Endothelial cell (in vitro differentiated cells): ENCODE measurements around a stretch of chr14.

DNA sequence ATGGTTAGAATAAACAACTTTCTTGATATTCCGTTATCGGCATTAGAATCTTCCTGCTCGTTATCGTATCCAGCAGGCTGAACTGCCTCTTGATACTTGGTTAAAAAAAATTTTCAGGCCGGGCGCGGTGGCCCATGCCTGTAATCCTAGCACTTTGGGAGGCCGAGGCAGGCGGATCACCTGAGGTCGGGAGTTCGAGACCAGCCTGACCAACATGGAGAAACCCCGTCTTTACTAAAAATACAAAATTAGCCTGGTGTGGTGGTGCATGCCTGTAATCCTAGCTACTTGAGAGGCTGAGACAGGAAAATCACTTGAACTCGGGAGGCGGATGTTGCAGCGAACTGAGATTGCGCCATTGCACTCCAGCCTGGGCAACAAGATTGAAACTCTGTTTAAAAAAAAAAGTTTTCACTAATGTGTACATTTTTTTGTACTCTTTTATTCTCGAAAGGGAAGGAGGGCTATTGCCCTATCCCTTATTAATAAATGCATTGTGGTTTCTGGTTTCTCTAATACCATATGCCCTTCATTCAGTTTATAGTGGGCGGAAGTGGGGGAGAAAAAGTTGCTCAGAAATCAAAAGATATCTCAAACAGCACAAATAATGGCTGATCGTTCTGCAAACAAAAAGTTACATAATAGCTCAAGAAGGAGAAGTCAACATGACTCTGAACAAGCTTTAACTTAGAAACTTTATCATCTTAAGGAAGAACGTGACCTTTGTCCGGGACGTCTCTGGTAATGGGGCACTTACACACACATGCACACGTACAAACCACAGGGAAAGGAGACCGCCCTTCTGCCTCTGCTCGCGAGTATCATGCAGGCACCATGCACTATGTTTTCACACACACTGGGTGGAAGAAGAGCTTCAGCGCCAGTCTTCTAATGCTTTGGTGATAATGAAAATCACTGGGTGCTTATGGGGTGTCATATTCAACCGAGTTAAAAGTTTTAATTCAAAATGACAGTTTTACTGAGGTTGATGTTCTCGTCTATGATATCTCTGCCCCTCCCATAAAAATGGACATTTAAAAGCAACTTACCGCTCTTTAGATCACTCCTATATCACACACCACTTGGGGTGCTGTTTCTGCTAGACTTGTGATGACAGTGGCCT, 4.4 kb downstream of the FOS start:
- PRO-cap = unidirectional peak, plus-strand start at position 248 of the sequence; unidirectional peak, plus-strand start at position 539 of the sequence

DNA sequence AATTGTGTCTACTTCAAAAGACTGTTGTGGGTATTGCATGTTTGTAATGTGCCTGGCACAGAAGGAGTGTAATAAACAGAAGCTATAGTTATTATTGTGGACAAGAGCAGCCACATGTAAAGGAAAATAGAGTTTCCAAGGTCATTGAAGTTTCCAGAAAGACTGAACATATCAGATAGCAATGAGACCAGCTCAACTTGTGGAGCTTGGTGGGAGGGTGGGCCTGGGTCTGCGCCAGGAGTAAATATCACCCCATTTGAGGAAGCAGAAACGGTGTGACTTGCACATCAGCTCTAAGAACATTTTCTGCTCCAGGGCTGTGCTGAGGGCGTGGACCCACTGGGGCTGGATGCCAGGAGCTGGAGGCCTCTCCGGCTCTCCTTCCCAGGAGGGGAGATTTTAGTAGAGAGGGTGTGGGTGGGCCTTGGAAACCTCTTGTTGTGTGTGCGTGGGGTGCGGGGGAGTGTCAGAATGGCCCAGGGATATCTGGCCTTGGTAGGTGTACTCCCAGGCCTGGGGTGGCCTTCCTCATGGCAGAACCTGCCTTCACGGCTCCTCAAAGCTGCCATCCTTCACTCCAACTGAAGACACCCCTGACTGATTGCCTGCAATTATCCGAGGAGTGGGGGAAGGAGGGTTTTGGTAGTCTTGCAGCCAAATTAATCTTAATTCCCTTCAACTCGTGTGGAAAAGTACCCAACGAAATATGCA, 19.9 kb downstream of the FOS start:
- PRO-cap = no peak

DNA sequence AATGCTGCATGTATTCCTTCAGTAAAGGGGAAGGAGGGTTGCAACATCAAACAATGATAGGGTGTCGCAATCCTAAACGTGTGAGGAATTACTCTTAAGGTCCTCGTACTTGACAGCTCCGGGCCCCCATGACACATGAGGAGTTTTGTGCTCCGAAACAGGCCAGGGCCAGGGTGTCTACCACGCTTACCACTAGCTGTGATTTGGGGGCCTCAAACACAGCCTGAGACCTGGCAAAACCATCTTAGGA, 20.4 kb downstream of the FOS start:
- PRO-cap = no peak

GRCh38 chr14:75521289-75521913, 868 bp upstream of the BATF start:
- PRO-cap = no peak

- PRO-cap = no peak
Measured at GRCh38 chr14:76640634-76641426, 120.4 kb upstream of the VASH1 start.

GRCh38 chr14:76810660-76811452, 1.8 kb downstream of the ANGEL1 start:
- PRO-cap = no peak

DNA sequence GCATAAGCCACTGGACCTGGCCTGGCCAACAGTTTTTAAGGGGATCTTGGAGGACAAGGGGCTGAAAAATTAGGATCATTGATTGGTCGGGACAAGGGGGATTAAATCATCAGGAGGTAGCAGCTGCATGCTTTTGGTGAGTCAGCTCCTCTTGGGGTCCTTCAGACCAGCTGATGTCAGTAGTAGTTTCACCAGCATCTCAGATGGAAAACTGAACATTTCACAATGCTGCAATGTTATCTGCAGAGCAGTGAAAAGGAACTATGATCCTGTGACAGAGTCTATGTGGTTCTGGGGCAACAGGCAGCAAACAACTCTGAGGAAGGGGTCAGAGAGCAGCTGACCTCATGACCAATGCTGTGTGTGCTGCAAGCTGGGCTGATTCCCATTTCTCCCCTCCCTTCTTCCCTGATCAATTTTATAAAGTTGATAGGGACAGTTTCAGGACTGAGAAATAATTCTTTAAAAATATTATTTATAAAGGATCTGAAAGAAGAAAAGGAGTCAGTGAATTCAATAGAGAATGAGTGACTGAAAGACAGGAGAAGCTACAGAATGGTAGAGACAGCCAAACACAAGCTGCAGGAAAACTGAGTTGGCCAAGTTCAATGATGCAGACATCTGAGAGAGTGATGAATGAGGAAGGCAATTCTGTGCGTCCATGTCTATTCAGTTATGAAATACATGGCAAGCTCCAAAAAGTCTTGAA, 6.5 kb downstream of the LRRC74A start:
- PRO-cap = no peak

GRCh38 chr14:76899003-76899474, 72.8 kb downstream of the LRRC74A start:
- PRO-cap = no peak

DNA sequence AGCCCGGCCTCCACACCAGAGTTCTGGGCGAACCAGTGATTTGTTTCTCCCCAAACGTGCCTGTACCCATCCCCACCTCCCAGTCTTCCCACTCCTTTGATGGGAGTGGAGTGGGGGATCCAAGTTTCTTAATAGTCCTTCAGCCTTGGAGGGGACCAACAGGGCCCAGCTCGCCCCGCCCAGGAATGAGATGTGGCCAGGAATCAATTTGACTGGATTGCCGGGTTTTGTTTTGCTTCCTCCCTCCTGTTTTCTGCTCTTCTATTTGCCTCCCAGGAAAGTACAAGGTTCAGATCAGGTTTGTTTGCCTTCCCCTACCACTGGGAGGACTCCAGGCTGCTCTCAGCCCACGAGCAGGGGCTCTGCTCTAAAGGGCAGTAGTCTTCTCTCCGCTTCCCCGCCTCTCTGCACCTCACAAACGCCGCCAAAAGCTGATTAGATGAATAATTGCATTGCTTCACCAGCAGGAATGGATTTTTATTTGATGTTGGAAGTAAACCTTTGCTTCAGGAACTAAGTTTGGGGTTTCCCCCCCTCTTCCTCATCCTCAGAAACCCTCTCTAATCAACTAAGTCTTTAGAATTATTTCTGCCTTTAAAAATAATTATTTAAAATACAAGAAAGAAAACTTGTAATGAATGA, 5.0 kb downstream of the IRF2BPL start:
- PRO-cap = no peak

GRCh38 chr14:77036384-77037181, 8.1 kb upstream of the IRF2BPL start:
- PRO-cap = no peak

- PRO-cap = no peak
Measured at GRCh38 chr14:77300907-77301511, 19.7 kb downstream of the POMT2 start.

DNA sequence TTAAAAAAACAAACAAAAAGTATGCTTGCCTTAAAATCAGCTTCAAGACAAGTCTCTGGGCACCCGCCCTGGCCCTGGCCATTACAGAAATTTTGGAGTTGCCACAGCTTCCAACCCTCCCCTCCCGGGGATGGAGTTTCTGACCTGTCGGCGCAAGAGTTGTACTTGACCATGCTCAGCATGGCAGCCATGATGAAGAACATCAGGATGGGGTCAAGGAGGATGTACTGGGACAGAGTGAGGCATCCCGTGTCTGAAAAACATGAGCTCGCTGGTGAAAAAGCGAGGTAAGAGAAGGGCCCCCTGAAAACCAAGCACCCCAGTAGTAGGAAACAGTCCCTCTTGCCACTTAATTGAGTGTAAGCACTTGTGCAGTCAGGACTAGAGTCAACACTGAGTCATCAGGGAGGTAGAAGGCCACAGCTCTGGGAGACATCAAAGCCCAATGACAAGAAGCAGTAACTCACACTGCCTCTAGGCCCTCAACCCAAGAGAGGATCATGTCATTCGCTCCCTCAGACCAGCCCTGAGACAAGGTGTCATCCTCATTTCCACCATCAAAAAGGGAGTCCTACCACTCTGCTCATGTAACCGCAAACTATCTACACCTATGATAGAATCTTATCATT, 17.9 kb downstream of the POMT2 start:
- PRO-cap = no peak

DNA sequence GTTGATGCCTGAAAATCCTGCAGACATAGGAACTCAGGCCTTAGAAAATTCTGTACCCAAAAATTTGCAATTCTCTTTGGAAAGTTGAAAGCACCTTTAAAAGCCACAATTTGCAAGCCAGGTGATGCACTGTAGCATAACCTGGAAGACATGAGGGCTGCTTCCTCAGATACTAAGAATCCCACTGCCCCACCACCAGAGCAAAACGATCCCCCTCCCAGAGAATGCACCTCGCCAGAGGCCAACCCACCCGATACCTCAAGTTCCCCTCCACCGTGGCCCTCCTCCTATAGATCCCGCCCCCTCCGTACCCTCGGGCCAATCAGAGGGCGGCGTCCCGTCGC, 660 bp downstream of the POMT2 start:
- PRO-cap = bidirectional peak, plus-strand start outside the sequence, minus-strand start at position 255 of the sequence

DNA sequence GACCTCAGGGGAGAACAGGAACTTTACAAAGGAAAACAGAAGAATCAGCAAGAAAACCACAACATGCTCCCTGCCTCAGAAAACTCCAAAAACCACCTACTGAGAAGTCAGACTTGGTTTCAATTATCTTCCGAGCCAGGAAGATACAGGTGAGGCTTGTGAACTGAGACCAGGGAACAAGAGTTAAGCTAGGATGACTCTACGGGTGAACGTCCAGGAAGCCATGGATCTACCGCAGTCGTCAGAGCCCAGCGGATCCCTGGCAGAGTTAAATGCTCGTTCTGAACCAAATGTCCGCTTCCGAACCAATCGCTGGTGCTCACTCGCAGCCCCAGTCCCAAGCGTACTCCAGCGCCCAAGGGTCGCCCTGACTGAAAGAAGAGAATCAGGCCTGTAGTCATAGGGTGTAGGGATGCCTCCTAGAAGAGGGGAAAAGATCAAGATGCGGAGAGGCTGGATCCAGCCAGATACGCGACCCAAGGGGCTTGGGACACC, 359 bp downstream of the VIPAS39 start:
- PRO-cap = bidirectional peak, plus-strand start at position 286 of the sequence, minus-strand start at position 243 of the sequence; bidirectional peak, plus-strand start at position 368 of the sequence, minus-strand start at position 373 of the sequence

GRCh38 chr14:77593263-77593876, 23.1 kb downstream of the SPTLC2 start:
- PRO-cap = no peak

GRCh38 chr14:77657098-77657748, 40.8 kb upstream of the SPTLC2 start:
- PRO-cap = no peak

DNA sequence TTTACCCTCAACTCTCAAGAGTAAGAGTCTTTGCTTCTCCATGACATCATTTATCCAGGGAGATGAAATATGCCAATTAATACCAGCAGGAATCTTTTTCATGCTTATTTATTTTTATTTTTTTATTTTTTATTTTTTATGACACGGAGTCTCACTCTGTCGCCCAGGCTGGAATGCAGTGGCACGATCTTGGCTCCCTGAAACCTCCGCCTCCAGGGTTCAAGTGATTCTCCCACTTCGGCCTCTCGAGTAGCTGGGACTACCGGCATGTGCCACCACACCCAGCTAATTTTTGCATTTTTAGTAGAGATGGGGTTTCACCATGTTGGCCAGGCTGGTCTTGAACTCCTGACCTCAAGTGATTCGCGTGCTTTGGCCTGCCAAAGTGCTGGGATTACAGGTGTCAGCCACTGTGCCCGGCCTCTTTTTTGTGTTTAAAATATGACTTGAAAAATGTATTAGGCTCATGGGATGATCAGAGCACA, 13.8 kb downstream of the SLIRP start:
- PRO-cap = no peak

DNA sequence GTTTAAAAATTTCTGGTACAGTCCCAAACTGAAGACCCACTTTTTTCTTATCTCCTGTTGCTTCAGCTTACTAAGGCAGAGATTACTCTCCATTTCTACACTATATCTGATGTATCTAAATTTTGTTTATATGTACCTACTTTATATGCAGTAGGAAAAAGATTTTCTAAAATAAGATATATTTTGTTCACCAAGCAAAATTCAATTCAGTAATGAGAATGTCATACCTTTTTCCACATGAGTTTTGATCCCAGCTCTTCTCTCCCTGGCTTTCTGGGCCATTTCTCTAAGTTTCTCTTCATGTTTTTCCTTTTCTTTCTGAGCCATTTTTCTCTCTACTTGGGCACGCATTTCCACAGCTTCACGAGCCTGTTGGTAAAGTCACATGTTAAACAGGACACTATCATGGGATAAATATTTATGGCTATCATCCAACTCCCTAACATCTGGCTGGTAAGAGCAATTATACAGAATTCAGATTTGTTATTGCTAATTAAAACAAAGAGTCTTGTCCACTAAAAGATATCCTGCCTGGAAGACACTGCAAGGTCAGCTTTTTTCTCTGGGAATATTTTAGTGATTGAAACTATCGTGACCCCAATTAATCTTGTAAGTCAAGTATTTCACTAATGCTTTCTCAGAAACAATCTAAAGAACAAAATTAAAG, 23.0 kb downstream of the SLIRP start:
- PRO-cap = no peak

DNA sequence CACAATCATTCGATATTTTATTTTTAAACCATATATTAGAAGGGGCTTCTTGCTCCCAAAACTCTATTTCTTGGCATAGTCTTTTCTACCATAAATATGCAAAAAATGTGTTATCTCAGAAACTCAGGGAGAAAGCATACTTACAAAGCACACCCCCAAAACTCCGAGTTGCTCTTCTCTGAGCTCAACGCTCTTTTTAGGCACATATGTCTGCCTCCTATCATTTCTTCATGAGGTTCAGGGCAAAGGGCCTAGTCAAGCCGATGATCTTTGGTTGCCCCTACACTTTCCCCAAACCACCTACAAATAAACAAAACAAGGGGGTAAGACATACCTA, 2.3 kb downstream of the CEP128 start:
- PRO-cap = no peak

GRCh38 chr14:81114092-81114378, 106.7 kb downstream of the GTF2A1 start:
- PRO-cap = no peak